Keratinocyte (primary cell): ENCODE measurements around the genes RHOB and GDF7.

GRCh38 chr2:20439122-20439923 is 7.6 kb upstream of the RHOB start:
CAGE:
- cytosol, long polyA minus RNA, result no peak
- cytosol, long polyA plus RNA, result no peak
- long polyA plus RNA, result no peak
- nucleus, long polyA minus RNA, result no peak
- nucleus, long polyA plus RNA, result no peak

DNA sequence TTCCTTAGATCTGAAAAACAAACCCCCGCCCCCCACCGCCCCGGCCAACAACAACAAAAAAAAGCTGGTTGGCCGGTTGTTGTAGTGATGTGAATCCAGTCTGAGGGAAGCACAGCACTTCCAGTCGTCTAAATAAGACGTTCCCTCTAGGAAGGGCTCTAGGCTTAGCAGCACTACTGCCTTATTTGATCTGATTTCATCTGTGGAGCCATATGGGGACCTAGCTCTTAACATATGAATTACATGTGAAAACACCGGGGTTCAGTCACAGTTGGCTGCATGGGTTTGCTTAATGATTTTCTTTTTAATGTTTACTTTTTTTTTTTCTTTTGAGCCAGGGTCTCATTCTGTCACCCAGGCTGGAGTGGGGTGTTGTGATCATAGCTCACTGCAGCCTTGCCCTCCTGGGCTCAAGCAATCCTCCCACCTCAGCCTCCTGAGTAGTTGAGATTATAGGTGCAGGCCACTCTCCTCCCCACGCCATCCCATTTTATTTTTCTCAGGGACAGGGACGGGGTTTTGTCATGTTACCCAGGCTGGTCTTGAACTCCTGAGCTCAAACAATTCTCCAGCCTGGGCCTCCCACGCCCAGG is 2.2 kb upstream of the RHOB start:
CAGE:
- cytosol, long polyA minus RNA, result no peak
- cytosol, long polyA plus RNA, result no peak
- long polyA plus RNA, result no peak
- nucleus, long polyA minus RNA, result no peak
- nucleus, long polyA plus RNA, result no peak

GRCh38 chr2:20446996-20447242 is at the start of gene RHOB:
Gene RHOB, plus strand, starts transcription at chr2:20447074.
CAGE:
- cytosol, long polyA minus RNA, result start-site peak on the plus strand at chr2:20447068-20447075, 82 reads
- cytosol, long polyA plus RNA, result no peak
- long polyA plus RNA, result start-site peak on the plus strand at chr2:20447071-20447078, 302 and 103 reads in 2 replicates
- nucleus, long polyA minus RNA, result start-site peak on the plus strand at chr2:20447071-20447089, 88 reads
- nucleus, long polyA plus RNA, result no peak

DNA sequence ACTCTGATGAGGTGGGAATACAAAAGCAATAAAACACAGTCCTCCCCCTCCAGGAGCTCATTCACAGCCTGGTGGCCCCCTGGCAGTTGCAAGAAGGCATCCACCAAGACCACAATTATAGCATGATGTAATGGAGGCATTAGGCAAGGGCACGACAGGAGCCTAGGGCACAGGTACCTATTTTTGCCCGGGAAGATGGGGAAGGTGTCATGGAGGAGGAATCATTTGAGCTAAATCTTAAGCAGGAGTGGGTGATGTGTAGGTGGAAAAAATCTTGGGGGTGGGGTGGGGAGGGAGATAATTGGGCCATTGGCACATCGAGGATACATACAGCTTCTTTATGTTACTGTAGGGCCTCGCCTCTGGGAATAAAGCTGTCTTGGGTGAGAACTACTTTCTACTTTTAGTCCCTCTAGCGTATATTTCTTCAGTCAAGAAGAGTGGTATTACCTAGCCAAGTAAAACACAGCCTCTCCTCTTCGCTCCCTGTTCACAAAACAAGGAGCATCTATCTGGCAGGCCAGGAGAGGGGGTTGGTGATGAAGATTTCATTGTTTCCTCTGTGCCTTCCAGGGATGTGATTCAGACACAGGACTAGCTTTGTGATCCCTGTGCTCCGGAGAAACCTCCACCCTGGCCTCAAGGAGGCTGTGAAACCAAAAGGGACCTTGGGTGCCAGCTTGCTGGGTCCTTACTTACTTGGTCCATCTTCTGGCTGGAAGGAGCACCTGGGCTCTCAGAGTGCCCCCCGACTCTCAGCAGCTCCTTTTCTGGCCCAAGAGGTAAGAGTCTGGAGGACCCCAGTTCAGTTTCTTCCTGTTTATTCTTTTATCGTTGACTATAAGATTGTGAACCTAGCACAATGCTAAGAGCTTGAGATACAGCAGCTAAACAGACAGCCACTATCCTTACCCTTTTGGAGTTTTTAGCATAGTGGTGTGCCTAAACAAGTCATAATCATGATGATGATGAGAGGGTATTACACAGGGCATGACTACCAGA is 5.6 kb downstream of the RHOB start:
CAGE:
- cytosol, long polyA minus RNA, result no peak
- cytosol, long polyA plus RNA, result no peak
- long polyA plus RNA, result no peak
- nucleus, long polyA minus RNA, result no peak
- nucleus, long polyA plus RNA, result no peak

DNA sequence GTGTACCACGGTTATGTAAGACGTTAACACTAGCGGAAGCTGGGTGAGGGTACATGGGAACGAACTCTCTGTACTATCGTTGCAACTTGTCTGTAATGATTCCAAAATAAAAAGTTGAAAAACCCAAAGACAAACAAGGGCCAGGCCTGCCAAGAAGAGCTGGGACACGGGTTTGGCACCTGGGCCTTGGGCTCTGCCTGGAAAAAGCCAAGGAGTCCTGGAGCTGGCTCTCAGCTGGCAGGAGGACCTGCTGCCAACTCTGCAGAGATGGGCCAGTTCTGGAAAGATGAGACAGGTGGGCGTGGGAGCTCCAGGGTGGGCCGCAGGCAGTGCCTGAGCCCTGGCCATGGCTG is 89.7 kb downstream of the RHOB start:
CAGE:
- cytosol, long polyA minus RNA, result no peak
- cytosol, long polyA plus RNA, result no peak
- long polyA plus RNA, result no peak
- nucleus, long polyA minus RNA, result no peak
- nucleus, long polyA plus RNA, result no peak

DNA sequence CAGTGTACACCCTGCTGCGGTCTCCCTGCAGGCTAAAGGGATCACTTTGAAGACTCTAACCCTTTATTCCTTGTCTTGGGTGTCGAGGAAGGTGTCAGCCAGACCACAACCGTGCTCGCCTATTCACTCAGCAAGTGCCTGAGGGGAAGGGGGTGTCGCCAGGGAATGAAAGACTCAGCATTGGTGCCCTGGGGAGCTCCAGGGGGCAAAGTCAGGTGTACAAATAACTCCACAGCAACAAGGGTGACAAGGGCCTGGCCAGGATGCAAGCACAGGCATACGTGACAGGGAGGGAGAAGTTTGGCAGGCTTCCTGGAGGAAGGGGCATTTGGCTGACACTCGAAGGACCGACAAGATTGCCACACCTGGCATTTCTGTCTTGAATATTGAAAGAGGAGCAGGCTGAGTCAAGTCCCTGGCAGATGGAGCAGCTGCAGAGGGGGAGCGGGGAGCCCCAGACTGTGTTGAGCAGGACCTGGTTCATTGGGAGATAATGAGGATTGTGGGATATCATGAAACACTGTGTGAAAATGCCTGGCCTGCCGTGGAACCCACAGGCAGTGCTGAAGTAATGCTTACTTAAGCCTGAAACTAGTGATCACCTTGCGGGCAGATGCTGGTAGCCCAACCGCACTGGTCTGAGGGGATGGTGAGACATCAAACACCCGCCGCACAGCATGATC is 93.9 kb downstream of the RHOB start:
CAGE:
- cytosol, long polyA minus RNA, result no peak
- cytosol, long polyA plus RNA, result no peak
- long polyA plus RNA, result no peak
- nucleus, long polyA minus RNA, result no peak
- nucleus, long polyA plus RNA, result no peak

CAGE:
- cytosol, long polyA minus RNA, result no peak
- cytosol, long polyA plus RNA, result no peak
- long polyA plus RNA, result no peak
- nucleus, long polyA minus RNA, result no peak
- nucleus, long polyA plus RNA, result no peak
Observed at GRCh38 chr2:20606445-20606812, 44.5 kb downstream of the HS1BP3 start.

DNA sequence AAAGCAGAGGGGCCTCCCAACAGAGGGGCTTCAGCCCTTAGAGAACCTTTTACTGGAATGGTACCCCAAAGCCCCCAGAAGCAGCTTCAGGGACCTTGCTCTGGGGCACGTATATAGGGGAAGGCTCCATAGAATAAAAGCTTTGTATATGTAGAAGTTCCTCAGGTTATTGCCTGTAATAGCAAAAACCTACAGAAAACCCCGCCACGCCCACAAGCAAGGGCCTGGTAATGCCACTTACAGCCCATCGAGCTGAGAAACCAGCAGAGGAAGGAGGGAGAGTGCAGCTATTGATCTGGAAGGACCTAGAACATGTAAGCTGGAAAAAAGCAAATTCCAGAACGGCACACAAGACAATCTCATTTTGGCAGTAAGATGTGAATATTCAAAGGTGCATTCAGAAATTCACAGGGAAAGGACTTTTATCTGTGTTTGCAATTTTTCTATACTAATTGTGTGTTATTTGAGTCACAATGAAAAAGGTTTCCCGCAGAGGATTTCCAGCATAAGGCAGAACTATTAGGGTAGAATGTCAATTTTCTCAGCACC is 15.8 kb downstream of the HS1BP3 start:
CAGE:
- cytosol, long polyA minus RNA, result no peak
- cytosol, long polyA plus RNA, result no peak
- long polyA plus RNA, result no peak
- nucleus, long polyA minus RNA, result no peak
- nucleus, long polyA plus RNA, result no peak

CAGE:
- cytosol, long polyA minus RNA, result no peak
- cytosol, long polyA plus RNA, result no peak
- long polyA plus RNA, result no peak
- nucleus, long polyA minus RNA, result no peak
- nucleus, long polyA plus RNA, result no peak
Observed at GRCh38 chr2:20667085-20667874, at the start of gene GDF7. Gene GDF7, plus strand, starts transcription at chr2:20667144.

DNA sequence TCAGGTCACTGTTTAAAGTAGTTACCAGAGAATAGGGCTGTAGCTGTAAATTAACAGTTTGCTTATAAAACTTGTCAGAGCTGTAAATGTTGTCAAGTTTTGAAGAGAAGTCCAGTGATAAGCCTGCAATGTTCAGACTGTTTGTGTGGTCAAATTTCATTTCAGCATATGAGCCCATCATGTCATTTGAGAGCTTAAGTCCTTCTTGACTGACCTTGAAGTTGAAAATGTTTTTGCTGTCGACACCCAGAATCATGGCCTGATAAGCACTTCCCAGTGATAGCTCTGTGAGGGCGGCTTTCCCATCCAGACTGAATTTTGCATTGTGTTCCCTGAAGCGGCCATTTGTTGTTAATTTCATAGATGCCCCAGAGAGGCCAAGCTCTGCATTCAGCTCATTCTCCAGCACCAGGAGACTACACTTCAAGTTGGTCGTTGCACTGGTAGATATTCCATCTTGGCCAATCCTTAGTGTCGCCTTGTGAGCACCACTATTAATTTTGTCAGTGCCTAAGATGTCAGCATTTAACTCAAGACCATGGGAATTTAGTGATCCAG is 32.3 kb downstream of the APOB start:
CAGE:
- cytosol, long polyA minus RNA, result no peak
- cytosol, long polyA plus RNA, result no peak
- long polyA plus RNA, result no peak
- nucleus, long polyA minus RNA, result no peak
- nucleus, long polyA plus RNA, result no peak

CAGE:
- cytosol, long polyA minus RNA, result no peak
- cytosol, long polyA plus RNA, result no peak
- long polyA plus RNA, result no peak
- nucleus, long polyA minus RNA, result no peak
- nucleus, long polyA plus RNA, result no peak
Observed at GRCh38 chr2:21044568-21045658, 1.0 kb upstream of the APOB start.

DNA sequence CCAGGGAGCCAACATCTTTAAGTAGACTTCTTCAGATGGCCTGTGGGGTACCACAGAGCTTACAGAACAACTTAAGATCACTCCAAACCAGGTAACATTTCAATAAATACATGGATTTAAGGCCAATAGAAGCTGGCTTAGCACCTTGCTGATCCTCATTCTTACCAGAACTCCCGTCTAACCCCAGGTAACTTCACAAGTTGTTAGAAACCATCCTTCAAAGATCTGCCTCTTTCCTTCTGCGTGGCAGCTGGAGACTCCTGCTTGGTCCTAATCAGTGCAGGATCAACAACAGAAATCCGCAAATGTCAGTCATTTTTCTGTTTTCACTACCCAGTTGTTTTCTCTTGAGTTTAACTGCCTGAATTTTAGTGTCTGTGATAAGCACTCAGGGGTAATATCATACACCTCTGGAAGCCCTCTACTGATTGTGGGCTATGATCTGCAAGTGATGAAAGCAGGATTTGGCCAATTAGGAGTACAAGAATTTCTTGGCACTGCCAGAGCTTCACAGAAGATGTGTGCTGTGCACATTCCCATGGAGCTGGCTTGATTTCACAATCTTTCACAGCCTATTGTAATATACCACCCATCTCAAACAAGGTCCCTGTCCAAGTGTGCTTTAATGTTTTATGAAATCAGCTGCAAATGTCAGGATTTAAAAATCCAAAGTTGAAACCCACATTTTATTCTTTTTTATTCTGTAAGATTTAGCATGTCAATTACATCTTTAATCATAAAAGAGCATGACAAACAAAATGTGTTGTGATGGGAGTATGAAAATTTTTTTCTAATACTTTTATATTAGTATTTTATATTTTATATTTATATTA is 27.4 kb upstream of the TDRD15 start:
CAGE:
- cytosol, long polyA minus RNA, result no peak
- cytosol, long polyA plus RNA, result no peak
- long polyA plus RNA, result no peak
- nucleus, long polyA minus RNA, result no peak
- nucleus, long polyA plus RNA, result no peak

DNA sequence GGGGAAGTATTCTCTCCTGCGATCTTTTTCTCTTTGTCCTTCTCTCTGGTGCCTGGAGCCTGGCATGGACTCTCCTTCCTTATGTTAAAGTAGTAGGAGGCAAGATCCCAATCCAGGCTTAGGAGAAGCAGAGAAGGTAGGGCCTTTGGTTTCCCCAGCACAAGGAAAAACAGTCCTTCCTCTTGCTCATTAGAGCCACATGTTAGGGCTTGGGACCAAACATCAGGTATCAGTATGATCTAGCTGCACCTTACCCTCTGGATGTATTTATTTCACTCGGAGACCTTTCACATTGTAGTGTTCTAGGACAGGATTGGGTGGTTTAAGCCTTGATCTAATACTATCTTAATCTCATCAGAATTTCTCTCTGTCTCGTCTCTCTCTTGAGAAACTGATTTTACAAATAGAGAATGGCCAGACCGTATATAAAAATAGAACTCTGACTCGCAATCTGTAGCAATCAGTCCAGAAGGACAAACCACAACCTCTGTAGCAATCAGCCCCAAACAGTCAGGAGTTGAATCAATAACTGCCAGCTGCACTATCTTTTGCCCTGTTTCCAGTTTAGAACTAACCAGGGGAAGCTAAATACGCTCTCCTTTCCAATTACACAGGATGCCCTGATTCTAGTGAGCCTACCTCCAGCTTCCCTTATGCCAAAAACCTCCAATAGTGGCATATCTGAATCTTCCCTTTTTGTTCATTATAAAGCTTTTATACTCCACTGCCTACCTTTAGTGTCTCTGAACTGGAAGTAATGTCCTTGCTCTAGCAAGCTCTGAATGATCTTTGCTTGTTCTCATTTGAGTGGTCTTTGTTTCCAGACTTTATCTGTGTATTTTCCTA is 207.2 kb downstream of the TDRD15 start:
CAGE:
- cytosol, long polyA minus RNA, result no peak
- cytosol, long polyA plus RNA, result no peak
- long polyA plus RNA, result no peak
- nucleus, long polyA minus RNA, result no peak
- nucleus, long polyA plus RNA, result no peak

DNA sequence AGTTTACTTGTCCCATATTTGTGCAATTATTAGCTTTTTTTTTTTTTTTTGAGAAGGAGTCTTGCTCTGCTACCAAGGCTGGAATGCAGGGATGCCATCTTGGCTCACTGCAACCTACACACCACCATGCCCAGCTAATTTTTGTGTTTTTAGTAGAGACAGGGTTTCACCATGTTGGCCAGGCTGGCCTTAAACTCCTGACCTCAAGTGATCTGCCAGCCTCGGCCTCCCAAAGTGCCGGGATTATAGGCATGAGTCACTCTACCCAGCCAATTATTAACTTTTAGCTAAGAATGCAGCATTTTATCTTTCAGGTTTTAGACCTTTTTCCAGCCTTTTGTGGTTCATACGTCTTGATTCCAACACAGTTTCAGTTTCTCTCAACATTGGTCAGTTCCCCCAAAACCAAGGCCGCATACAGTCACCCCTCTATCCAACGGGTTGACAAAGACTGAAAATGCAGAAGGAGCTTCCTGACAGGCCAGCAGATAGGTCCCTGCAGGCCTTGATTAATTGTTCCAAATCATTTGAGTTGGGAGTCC is 262.3 kb upstream of the KLHL29 start:
CAGE:
- cytosol, long polyA minus RNA, result no peak
- cytosol, long polyA plus RNA, result no peak
- long polyA plus RNA, result no peak
- nucleus, long polyA minus RNA, result no peak
- nucleus, long polyA plus RNA, result no peak

DNA sequence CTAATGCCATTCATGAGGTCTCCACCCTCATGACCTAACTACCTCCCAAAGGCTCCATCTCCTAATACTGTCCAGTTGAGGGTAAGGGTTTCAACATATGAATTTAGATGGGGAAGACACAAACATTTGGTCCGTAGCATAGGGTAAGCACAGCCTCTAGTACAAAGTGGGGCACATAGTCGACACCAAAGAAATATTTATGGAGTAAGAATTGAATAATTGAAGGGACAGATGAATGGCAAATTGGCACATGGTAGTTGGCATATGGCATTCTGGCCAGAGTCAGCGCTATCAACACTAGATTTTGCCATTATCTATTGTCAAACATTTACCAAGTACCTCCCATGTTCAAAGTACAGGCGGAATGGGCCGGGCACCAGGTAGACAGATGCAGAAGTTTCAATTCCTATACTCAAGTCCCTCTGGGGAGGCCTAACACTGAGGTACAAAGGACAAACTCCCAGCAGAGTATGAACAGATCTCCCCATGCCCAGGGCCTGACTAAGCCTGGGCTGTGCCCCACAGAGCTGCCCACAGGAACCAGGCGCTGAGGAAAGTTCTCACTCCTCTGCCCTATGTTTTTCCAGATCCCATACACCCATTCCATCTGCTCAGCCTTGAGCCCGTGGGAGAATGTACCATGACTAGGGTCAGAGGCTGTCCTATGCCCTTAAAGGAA is 257.6 kb upstream of the KLHL29 start:
CAGE:
- cytosol, long polyA minus RNA, result no peak
- cytosol, long polyA plus RNA, result no peak
- long polyA plus RNA, result no peak
- nucleus, long polyA minus RNA, result no peak
- nucleus, long polyA plus RNA, result no peak

DNA sequence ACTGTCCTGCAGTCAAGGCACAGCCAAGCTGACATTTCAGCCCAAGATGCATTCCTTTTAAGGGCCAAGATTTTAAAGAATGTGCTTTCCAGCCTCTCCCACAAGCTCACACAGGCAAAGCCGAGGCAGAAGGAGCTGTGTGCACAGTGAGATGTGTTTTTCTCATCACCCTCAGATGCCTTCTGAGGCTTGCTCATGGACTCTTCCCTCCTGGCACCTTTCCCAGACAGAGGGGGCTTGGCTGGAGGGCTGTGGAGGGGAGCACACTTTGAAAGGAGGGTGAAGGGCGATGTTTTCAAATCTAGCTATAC is 97.7 kb upstream of the KLHL29 start:
CAGE:
- cytosol, long polyA minus RNA, result no peak
- cytosol, long polyA plus RNA, result no peak
- long polyA plus RNA, result no peak
- nucleus, long polyA minus RNA, result no peak
- nucleus, long polyA plus RNA, result no peak

CAGE:
- cytosol, long polyA minus RNA, result no peak
- cytosol, long polyA plus RNA, result no peak
- long polyA plus RNA, result no peak
- nucleus, long polyA minus RNA, result no peak
- nucleus, long polyA plus RNA, result no peak
Observed at GRCh38 chr2:23419700-23420136, 34.7 kb downstream of the KLHL29 start.

DNA sequence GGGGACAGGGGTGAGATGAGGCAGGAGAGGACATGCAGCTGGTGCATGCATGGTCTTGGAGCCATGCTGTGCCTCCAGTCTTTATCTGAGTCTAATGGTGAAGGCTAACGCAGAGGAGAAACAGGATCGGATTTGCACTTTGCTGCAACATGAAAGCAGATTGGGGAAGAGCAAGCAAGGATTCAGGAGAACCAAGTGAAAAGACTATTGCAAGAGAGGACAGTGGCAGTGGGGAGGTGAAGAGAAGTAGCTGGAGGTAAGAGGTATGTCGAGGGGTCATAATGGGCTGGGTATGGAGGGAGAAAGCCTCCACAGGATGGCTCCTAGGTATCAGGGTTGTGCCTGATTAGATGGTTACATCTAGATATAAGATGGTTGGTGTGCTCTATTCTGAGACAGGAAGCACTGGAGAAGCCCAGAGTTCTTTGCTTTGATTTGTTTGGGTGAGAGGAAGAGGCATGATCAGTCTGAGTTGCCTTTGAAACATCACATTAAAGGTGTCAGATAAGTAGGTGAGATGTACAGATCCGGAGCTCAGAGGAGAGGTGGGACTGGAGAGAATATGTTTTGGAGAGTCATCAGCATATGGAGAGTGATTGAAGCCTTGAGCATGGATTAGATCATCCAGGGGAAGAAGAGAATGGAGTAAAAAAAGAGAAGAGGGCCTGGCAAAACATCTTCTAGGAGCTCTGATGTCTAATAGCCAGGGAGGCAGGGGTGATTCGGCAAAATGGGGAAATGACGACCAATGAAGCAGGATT is 74.0 kb downstream of the KLHL29 start:
CAGE:
- cytosol, long polyA minus RNA, result no peak
- cytosol, long polyA plus RNA, result no peak
- long polyA plus RNA, result no peak
- nucleus, long polyA minus RNA, result no peak
- nucleus, long polyA plus RNA, result no peak

DNA sequence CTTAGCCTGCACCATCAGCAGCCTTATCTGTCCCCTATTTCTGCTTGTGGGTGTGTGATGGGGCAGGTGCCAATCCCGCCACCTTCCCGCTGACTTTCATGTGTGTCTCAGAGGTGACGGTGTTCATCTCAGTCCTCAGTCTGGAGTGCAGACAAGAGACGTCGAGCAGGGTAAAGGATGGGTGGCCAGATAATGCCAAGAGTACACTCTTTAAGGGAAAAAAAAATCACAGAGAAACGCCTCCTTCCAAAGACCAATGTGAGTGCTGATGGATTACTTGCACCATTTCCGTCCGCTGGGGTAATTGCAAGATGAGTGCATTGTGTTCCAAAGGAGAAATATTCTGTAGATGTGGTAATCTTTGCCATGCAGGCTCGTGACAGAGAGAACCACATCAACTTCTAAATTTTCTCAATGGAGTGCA is 80.9 kb downstream of the KLHL29 start:
CAGE:
- cytosol, long polyA minus RNA, result no peak
- cytosol, long polyA plus RNA, result no peak
- long polyA plus RNA, result no peak
- nucleus, long polyA minus RNA, result no peak
- nucleus, long polyA plus RNA, result no peak

DNA sequence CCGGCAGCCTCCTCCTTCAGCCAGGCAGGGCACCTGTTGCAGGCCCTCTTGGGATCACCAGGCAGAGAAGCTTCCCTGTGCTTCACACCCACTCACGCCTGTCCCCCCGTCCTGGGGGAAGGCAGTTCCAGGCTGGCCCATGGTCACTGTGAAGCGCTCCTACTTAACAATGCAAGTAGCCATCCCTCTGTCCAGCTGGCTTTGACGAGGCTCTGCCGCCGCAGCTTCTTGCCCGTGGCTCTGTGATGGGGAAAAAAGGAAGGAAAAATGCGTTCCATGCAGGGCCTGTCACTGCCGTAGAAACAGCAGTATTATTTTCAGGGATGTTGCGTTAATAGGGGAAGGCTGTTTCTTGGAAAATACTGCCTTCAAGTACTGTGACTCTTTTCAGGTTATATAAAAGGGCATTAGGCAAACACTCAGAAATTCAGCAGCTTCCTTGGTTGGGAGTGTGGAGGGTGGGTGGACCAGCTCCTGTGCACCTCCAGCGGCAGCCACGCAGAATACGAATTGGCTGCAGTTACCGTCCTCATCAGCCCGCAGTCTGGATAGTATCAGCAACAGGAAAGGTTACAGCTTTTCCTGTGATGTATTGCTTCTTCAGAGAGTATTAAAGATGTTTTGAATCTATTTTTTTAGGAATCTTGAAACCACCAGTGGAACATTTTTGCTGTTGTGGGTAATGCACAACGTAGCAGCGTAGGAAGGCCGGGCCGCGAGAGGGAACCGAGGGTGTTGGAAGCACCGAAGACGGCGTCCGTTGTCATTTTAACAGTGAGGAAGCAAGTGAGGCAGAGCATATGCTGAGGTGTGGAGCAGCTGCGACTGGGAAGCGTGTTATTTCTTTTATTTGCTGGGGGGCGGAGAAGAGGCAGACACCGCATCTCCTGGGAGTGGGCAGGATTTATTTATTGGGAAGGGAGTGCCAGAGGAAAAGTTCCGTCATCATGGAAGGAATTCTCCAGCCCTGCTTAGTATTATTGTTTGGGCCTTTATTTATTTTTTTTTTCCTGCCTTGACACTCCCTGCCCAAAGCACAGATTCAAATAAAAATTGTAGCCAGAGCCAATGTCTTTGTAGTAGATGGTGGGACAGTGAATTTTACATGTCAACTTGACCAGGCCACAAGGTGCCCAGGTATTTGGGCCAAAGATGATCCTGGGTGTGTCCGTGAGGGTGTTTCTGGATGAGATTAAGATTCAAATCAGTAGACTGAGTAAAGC is 232.6 kb downstream of the KLHL29 start:
CAGE:
- cytosol, long polyA minus RNA, result no peak
- cytosol, long polyA plus RNA, result no peak
- long polyA plus RNA, result no peak
- nucleus, long polyA minus RNA, result no peak
- nucleus, long polyA plus RNA, result no peak